ENCODE measurements around a stretch of chr1.

DNA sequence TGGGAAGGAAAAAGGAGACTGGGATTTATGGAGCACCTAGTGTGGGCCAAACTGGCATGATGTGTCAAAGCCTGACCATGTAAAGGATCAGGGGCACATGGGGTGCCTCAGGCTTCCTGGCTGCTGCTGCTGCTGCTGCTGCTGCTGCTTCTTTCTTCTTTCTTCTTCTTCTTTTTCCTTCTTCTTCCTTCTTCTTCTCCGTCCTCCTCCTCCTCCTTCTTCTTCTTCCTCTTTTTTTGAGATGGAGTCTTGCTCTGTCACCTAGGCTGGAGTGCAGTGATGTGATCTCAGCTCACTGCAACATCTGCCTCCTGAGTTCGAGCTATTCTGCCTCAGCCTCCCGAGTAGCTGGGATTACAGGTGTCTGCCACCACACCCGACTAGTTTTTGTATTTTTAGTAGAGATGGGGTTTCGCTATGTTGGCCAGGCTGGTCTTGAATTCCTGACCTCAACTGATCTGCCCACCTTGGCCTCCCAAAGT is 10.4 kb downstream of the TTC22 start:
- PRO-cap, result no peak
- RAMPAGE, long total RNA, 3 experiments, result no peak in any of the 3 experiments

GRCh38 chr1:54865597-54866254 is 21.3 kb downstream of the DHCR24 start:
- PRO-cap, result no peak
- RAMPAGE, long total RNA, 3 experiments, result no peak in any of the 3 experiments

DNA sequence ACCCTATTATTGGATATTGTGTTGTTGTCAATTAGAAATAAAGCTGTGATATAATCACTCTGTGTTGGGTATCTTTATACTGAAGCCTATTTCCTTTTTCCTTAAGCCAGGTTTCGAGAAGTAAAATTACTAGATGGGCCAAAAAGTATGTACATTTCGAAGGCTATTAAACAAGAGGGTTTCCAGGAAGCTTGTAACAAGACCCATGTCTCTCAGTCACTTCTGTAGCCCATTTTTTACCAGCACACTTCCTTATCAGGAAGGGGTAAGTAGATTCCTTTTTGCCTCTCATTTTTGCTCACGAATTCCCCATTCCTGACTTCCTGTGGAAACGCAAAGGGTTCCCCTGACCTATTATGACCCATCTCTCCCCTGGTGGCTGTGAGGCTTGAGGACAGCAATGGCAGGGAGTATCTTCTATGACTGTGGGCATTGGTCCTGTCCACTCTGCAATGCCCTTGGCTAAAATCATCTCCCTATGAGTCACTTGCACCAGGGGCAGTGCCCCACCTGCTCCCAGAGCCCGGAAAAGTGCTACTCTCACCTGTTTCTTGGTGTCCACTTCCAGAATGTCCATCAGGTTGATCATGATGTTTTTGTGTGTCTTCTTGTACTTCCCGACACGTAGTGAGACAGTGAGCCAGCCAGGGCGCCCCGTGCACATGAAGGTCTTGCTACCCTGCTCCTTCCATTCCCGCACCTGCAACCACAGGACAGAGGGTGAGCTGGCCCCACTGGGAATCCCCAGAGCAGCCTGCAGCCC is 3.7 kb downstream of the DHCR24 start:
- PRO-cap, result bidirectional peak, plus-strand start at position 635 of the sequence, minus-strand start at position 454 of the sequence
- RAMPAGE, long total RNA, 3 experiments, result no peak in any of the 3 experiments

- PRO-cap, result no peak
- RAMPAGE, long total RNA, 3 experiments, result no peak in any of the 3 experiments
Measured at GRCh38 chr1:55073720-55074294, 34.5 kb downstream of the PCSK9 start.

GRCh38 chr1:55146781-55147695 is 68.1 kb downstream of the USP24 start:
- PRO-cap, result no peak
- RAMPAGE, long total RNA, 3 experiments, result no peak in any of the 3 experiments

DNA sequence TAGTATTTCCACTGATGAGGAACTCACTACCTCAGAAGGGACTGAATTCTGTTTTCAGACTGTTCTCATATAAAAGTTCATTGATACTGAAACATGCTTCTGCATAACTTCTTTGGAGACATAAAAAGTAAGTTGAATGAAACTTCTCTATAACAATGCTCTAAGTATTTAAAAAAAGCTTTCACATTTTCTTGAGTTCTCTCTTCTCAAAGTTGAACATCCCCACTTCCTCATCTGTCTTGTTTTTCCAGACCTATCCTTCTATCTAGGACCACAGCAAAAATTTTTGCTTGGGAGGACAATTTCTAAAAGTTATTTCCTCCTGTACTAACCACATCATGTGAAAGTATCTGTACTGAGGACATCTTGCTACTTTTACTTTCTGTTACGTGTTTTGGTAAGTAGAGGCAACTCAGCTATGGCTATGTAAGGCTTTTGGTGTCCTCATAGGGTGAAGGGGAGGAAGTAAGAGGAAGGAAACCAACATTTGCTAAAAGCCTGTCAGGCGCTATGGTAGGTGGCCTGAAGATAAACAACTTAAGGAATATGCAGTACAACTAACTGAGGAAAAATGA is 64.1 kb downstream of the USP24 start:
- PRO-cap, result no peak
- RAMPAGE, long total RNA, 3 experiments, result no peak in any of the 3 experiments

DNA sequence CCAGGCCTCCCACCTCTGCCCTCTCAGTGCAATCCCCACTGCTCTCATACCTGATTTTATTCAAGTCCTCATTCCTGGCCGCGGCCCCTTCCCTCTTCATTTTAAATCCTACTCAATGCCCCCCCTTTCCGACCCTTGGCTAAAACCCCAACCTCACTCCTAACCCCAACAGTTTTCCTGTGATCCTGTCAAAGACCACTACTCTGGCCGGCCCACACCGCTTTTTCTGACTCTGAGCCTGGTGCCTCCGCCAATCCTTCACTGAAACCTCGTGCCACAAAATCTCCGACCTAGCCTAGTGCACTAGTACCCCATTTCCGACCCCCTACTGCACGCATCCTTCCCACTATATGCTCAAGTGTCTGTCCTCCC is 1.1 kb downstream of the USP24 start:
- PRO-cap, result no peak
- RAMPAGE, long total RNA, 3 experiments, result no peak in any of the 3 experiments

GRCh38 chr1:55575927-55576522 is 360.9 kb upstream of the USP24 start:
- PRO-cap, result no peak
- RAMPAGE, long total RNA, 3 experiments, result no peak in any of the 3 experiments

DNA sequence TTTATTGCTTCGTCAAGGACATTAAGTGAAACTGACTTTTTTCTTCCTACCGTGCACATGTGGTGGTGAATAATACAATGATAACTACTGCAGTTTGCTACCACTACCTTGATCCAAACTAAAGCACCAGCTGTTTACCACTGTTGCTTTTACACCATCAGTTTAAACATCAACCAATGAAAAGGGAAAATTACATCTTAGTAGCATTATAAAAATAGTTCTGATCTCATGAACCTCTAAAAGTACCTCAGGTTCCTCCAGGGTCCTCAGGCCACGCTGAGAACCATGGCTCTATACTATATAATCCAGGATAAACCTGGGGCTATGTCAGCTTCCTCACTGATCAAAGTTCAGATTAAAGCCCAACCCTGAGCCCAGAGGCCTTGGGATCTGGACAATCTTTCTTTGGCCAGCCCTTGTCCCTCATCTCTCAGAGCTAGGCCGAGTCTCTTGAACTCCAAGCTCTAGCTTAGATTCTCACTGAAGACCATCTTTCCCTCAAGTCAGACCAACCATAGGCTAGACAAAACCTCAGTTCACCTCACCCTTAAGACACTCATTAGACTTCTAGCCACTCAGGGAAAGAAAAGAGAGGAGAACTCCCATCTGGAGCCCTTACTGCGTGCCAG is 168.4 kb downstream of the PLPP3 start:
- PRO-cap, result no peak
- RAMPAGE, long total RNA, 3 experiments, result no peak in any of the 3 experiments

GRCh38 chr1:56456588-56457330 is 122.6 kb downstream of the PLPP3 start:
- PRO-cap, result unidirectional peak, minus-strand start at chr1:56456962
- RAMPAGE, long total RNA, 3 experiments, result no peak in any of the 3 experiments

DNA sequence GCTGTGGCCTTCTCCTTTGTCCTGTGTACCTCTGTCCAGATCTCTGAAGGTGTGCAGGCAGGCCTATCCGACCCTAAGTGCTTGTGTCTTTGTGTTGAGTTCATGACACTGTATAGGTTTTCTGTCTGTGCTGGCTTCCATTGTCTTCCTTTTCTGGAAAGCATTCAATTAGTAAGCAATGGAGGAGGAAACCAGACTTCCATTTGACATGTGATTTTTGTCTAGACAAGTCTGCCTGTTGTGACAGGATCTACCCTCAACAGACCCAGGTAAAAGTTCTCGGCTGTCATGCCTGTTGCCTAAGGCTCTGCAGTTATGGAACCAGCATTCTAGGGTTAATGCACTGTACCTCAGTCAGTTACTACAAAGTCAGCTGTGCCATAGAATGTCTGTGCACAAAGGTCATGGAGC is 72.5 kb downstream of the PLPP3 start:
- PRO-cap, result no peak
- RAMPAGE, long total RNA, 3 experiments, result no peak in any of the 3 experiments

DNA sequence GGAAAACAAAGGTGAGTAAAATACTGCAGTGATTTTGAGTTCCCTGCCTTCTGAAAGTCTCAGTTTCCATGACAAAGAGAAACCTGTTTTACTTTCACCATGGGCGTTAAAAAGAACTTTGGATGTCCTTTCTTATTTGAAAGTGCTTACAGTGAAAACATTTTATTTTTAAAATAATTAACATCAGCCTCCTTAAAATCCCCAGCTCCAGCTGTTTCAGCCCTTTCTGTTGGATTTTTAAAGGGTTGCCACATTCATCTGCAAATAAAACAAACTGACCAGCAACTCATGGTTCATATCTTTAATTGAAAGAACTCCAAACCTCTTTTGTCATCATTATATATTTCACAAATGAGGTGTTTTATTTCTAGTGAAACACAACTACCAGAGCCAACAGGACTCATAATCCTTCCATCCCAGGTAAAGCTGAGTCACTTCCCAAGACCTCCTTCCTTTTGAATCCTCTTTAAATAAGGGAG is 35.3 kb downstream of the PLPP3 start:
- PRO-cap, result no peak
- RAMPAGE, long total RNA, 3 experiments, result no peak in any of the 3 experiments

DNA sequence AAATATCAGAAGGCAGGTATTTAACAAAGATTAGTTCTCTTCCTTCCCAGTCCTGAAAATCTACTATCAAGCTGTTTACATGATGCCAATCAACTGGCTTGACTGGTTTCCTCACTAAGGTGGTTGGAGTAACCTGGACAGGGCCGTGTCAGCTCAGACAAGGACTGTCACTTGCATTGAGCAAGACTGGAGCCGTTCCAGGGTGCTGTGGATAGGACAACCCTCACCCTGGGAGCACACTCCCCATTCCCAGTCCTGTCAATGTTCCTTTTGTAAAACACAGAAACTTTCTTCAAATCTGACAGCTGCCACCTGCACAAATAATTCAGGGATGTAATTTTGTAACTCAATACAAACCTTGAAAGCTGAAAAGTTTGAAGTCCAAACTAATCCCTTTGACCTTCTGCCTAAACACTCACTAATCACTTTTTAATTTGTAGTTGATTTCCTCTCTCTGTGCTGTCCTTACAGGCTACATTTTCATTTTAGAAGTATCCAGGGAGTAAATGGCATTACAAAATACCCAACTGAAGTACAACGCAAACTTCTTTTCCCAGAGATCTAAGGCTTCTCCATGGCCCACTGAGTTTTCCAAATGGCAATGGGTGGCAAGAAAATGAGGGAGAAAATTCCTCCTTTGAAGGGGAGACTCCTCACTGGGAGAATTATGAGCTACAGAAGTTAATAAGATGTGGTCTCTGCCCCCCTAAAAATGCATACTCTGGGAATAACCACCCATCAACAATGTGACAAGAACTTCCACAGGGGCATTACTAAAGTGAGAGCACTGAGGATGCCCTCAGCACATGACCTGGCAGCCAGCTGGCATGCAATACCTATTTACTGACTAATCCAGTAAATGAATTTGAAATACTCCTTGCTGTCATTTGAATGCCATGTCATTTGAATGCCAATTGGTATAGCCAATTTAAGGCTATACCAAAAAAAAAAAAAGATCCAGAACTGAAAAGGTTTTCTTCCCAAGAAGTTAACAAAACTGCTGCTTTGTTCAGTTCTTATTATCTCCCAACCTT is 31.1 kb downstream of the PLPP3 start:
- PRO-cap, result no peak
- RAMPAGE, long total RNA, 3 experiments, result no peak in any of the 3 experiments

- PRO-cap, result no peak
- RAMPAGE, long total RNA, 3 experiments, result no peak in any of the 3 experiments
Measured at GRCh38 chr1:56897178-56897578, 42.6 kb downstream of the C8A start.

DNA sequence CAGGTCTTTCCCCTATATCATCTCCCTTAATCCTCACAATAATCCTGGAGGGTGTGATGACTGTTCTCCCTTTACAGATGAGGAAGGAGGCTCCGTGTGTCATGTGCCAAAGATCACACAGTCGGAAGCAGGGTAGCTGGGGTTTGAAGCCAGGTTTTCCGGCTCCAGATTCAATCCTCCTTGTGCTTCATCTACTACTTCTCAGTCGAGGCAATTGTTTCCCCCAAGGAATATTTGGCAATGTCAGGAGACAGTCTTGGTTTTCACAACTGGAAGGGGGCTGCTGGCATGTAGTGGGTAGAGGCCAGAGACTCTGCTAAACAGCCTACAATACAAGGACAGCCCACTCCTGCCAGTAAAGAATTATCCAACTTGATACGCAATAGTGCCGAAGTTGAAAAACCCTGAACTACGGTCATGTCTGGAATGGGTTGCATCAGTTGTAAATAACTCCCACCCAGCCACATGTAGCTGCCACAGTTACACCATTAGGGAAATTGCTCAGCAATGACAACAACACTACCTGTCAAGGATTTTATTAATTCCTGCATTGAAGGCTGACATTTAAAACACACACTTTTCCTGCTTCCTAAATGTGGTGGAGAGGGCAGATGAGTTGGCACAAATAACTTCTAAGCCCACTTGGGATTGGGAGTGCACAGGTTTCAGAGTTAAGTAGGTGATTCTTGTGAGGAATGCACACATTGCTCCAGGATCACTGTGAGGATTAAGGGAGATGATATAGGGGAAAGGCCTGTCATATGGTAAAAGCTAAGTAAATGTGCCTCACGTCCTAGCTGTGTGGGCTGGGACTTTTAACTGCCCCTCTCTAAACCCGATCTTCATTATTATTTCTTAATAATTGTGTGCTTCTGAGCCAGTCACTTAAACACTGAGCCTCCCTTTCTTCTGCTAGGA is 54.3 kb downstream of the C8B start:
- PRO-cap, result no peak
- RAMPAGE, long total RNA, 3 experiments, result no peak in any of the 3 experiments

GRCh38 chr1:56915908-56916450 is 49.8 kb downstream of the C8B start:
- PRO-cap, result no peak
- RAMPAGE, long total RNA, 3 experiments, result no peak in any of the 3 experiments

GRCh38 chr1:57324997-57325323 is 98.9 kb downstream of the DAB1 start:
- PRO-cap, result no peak
- RAMPAGE, long total RNA, 3 experiments, result no peak in any of the 3 experiments

DNA sequence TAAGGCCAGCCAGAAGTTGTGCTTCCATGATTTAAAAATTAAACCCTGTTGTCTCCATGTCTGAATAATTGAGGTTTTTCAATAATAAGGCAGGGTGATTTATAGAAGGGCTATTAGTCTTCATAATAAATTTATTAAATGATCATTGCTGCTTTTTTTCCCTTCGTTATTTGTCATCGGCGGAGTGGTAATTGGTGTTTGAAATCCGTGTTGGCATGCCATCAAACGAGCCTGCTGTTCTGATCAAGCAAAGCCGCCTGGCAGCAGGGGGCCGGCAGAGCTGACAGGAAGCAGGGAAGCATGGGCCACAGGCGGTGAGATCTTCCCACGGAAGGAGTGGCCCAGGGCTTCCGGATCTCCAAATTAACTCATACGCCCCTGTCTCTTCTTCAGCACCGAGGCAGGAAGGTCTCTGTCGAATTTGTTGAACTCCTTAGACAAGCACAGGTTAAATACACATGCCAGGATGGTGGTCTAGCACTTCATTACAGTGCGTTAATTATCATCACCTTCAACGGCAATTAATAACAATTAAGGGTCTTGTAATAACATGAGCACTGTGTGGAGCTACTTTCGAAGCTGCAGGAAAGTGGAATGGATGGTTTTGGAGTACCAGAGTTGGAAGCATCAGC is 199.2 kb upstream of the DAB1 start:
- PRO-cap, result no peak
- RAMPAGE, long total RNA, 3 experiments, result no peak in any of the 3 experiments

DNA sequence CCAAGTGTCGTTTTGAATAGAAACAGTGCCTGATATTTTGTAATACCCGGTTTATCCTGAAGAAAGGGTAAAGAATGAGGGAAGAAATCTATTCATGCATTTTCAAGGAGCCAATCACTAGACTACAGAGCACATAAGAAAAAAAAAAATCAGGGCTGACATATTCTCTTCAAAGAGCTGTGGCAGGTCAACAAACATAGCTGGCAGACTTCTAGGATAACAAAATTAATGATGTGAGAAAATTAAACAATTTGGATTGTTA is 1.2 kb downstream of the OMA1 start:
- PRO-cap, result no peak
- RAMPAGE, long total RNA, 3 experiments, result no peak in any of the 3 experiments

GRCh38 chr1:58773377-58773940 is 10.4 kb downstream of the JUN start:
- PRO-cap, result bidirectional peak, plus-strand start at chr1:58773640, minus-strand start at chr1:58773507
- RAMPAGE, long total RNA, 3 experiments, result no peak in any of the 3 experiments

Measured in gastrocnemius medialis (tissue), 3 donors.